ENCODE data around the gene RPS6KA3.

- PRO-cap = bidirectional peak, plus-strand start at chrX:20266589, minus-strand start at chrX:20266603; bidirectional peak, plus-strand start at chrX:20267285, minus-strand start at chrX:20267022
These were observed at the start of gene RPS6KA3 for GRCh38 chrX:20266370-20267330. RPS6KA3 (minus strand) TSS chrX:20266909.

- PRO-cap = no peak
These were observed 146.1 kb upstream of the RPS6KA3 start for GRCh38 chrX:20412624-20413293.

DNA sequence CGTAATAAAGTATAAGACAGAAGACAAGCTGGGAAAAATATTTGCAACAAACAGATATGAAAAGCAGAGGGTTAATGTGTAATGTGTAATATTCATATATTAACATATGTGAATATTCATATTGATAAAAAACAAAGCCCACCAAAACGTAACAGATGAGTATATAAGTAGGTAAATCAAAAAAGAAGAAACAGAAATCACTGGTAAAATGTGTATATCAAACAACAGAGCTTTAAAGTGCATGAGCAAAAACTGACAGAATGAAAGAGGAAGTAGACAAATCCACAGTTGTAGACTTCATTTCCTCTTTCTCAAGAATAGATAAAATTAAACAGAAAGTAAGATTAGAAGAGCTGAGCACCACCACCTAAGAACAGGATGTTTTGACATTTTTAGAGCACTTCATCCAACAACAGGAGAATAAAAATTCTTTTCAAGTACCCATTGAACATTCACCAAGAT is 64.5 kb downstream of the CNKSR2 start:
- PRO-cap = no peak

DNA sequence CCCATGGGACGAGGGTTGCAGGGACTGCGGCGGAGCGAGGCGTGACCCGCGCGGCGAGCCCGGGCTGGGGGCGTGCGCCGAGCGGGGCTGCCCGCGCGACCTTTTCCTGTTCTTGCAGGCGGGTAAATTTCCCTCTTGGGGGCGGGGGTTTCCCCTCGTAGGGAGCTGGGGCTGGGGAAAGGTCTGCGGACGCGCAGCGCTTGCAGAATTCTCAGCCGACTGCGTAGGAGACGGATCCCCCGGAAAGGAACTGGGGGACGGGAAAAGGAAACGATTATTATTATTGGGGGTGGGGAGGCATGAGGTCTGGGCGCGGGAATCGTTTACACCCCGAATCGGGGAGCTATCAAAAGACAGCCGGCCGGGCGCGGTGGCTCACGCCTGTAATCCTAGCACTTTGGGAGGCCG is 741 bp downstream of the SMS start:
- PRO-cap = bidirectional peak, plus-strand start at position 205 of the sequence, minus-strand start at position 105 of the sequence

GRCh38 chrX:21963746-21964210 is 23.3 kb downstream of the SMS start:
- PRO-cap = no peak

DNA sequence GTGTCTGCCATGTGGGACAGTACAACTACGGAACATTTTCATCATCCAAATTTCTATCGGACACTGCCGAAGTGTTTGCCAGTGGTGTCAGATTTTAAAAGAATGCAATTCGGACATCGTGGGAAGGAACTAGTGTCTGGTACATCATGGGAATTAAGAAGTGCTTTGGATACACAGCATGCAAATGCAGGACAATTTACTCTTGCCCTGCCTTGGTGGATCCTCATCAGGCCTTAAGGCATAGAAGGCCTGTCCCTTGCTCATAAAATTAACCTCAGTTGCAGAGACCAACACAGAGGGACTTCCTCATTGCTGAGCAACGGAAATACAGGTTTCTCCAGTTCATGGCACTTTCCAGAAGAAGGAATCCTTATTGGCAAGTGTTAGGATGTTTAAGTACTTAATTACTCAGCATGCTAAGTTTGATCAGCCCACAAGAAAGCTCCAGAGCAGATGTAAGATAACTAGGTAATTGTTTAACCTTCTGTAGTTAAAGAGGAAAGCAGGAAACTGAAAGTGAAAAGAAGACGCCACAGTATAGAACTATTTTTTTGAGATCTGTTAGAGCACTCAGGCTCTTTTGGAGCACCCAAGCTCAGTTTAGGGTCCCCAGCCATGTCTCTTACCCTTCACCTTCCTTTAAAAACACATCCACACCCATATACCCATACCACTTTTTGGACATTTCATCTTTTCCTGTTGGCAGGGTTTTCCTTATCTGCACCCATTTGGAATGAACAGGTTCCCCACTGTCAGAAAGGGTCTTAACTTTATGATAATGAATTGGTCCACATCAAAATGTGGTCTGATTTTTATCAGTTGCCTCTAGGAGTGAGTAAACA is 33.5 kb downstream of the SMS start:
- PRO-cap = no peak

GRCh38 chrX:22415741-22416252 is 143.1 kb downstream of the CBLL2 start:
- PRO-cap = no peak

- PRO-cap = no peak
These were observed 7.0 kb upstream of the PRDX4 start for GRCh38 chrX:23659962-23660947.

GRCh38 chrX:23667070-23667393 is 261 bp upstream of the PRDX4 start:
- PRO-cap = bidirectional peak, plus-strand start at chrX:23667524, minus-strand start at chrX:23667304

GRCh38 chrX:23732743-23733193 is 10.3 kb downstream of the ACOT9 start:
- PRO-cap = no peak

GRCh38 chrX:23745769-23746269 is 2.7 kb upstream of the ACOT9 start:
- PRO-cap = no peak

DNA sequence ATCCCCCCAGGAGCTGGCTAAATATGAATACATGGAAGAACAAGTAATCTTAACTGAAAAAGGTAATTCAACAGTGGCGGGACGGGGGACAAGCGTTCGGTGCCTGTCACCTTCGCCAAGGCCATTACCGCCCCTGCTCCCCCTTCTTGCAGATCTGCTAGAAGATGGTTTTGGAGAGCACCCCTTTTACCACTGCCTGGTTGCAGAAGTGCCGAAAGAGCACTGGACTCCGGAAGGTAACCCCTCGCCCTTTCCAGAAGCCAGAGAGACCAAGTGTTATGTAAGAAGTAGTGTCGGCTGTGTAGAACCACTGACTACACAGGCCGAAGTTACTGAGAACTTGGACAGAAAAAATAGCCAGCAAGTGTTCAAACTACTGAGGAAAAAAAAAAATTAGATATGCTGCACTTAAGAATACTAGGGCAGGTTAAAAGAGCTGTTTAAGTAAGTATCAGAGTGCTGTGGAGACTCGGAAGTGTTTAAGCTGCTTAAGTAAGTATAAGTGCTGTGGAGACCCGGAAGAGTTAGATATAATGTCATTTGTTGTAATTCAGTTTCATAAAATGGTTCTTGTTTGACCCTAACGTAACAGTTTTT is 773 bp downstream of the SAT1 start:
- PRO-cap = unidirectional peak, minus-strand start at position 535 of the sequence

GRCh38 chrX:23817249-23817627 is 34.3 kb downstream of the SAT1 start:
- PRO-cap = bidirectional peak, plus-strand start at chrX:23817525, minus-strand start at chrX:23817458

DNA sequence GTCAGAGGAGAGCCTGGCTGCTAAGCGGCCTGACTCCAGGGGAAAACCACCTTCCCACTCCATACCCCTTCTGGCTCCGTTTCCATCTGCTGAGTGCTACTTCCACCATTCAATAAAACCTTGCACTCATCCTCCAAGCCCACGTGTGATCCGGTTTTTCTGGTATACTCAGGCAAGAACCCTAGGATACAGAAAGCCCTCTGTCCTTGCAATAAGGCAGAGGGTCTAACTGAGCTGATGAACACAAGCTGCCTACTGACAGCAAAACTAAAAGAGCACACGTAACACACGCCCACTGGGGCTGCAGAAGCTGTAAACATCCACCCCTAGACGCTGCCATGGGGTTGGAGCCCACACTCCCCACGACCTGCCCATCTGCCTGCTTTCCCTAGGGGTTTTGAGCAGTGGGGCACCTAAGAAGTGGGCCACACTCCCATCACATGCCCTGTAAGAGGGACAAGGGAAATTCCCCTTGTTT is 24.3 kb downstream of the APOO start:
- PRO-cap = no peak

DNA sequence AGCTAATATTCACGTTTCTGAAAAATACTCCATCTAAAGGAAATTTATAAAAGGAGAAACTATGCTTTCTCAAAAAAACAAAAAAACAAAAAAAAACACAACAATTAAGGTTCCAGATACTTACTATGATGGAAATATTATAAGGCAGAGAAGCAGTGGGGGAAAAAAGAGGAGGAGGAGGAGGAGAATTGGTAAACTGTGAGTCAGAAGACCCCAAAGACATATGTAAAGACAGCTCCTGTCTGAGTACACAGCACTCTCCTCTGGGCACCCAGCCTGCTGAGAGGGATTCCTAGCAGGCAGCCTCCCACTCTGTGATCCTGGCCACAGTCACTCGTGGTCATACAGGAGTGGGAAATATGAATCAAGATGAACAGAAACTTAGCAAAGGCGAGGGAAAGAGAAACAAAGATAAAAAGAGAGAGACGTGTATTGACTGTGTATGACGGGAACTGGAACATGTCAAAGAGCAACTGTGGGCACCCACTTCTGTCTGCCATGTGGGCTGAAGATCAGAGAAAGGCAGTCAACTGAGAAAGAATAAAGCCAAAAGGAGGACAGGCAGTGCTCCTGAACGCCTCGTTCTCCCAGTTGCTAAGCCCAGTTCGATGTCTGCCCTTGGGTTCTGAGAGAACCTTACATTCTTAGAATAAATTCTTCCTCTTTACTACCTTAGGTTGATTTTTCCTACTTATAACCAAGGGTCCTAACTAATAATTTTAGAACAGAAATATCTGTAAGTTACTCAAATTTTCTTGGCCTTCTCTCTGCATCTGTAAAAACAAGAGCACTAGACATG is 12.3 kb downstream of the KLHL15 start:
- PRO-cap = no peak

- PRO-cap = no peak
These were observed 5.2 kb downstream of the EIF2S3 start for GRCh38 chrX:24059850-24060490.

GRCh38 chrX:24150828-24152062 is 1.7 kb downstream of the ZFX start:
- PRO-cap = unidirectional peak, plus-strand start at chrX:24151154

DNA sequence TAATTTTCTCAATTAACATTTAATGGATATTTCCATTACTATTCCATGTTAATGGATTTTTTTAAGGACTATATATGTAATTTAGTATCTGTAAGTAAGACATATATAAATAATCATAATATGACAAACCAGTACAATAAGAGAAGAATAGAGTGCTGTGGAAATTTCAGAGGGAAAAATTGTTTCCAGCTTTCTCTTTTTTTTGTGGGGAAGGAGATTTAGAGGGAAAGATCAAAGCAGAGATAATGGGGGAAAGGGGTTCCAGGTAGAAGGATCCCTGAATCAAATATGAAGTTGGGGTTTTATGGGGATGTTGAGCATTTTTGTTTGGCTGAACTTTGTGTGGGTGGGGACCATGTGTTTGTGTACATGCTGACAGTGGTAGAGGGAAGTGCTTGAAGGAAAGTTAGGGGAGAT is 21.5 kb downstream of the ZFX start:
- PRO-cap = no peak

DNA sequence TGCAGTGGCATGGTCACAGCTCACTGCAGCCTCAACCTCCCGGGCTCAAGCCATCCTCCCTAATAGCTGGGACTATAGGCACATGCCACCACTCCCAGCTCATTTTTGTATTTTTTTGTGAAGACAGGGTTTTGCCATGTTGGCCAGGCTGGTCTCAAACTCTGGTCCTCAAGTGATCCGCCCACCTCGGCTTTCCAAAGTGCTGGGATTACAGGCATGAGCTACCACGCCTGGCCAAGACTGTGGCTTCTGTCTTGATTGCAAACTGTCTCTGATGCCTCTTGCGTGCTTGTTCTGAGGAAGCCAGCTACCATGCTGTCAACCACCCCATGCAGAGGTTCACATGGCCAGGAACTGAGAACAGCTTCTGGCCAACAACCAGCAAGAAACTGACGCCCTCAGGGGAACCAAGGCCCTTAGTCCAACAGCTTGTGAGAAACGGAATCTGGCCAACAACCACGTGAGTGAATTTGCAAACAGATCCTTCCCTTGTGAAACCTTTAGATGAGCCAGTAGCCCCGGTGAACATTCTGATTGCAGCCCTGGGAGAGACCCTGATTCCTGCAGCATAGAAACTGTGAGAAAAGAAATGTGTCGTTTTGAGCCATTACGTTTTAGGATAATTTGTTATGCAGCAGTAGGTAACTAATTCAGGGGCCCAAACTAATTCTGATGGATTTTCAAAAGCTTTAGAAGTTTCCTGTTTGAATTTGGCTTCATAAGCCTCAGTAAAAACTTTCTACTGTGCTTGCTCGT is 71.1 kb downstream of the SUPT20HL2 start:
- PRO-cap = bidirectional peak, plus-strand start at position 528 of the sequence, minus-strand start at position 323 of the sequence

GRCh38 chrX:24427042-24428046 is 37.7 kb upstream of the PDK3 start:
- PRO-cap = no peak

Measured in NALM6 (cell line).